Bronchial lymph node (tissue), 1 donor: ENCODE measurements around the genes EXTL1, SLC30A2, PDIK1L, C1orf232 and ZNF683.

- PRO-cap: no peak
These were observed 744 bp upstream of the PAQR7 start for GRCh38 chr1:25876337-25876567.

DNA sequence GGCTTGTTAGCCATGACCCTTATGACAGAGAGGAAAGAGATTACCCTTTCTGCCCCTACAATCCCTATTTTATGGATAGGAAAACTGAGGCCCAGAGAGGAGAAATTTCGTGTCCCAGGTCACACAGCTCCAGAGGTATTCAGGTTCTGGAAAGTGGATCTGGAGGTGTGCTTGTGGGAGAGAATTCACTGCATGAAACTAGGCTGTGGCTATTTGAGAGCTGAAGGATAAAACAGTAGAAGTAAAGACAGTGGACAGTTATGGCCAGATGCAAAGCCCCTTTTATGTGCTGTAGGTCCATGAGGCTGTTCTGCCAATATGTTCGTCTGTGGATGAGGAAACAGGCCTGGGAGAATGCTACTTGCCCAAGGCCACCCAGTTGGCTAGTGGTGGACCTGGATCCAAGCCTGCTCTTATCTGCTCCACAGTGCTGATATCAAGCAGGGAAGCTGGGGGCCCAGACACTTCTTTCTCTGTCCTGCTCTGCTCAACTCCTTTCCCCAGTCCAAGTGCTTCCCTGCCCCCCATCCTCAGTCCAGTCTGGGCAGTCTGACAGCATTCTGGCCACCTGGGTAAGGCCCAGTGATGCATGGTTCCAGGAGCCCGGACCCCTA, 4.0 kb upstream of the PAQR7 start:
- PRO-cap: no peak

- PRO-cap: unidirectional peak, plus-strand start at chr1:26021779
These were observed at the start of gene EXTL1 for GRCh38 chr1:26021364-26022477. EXTL1 (plus strand) TSS chr1:26021775.

DNA sequence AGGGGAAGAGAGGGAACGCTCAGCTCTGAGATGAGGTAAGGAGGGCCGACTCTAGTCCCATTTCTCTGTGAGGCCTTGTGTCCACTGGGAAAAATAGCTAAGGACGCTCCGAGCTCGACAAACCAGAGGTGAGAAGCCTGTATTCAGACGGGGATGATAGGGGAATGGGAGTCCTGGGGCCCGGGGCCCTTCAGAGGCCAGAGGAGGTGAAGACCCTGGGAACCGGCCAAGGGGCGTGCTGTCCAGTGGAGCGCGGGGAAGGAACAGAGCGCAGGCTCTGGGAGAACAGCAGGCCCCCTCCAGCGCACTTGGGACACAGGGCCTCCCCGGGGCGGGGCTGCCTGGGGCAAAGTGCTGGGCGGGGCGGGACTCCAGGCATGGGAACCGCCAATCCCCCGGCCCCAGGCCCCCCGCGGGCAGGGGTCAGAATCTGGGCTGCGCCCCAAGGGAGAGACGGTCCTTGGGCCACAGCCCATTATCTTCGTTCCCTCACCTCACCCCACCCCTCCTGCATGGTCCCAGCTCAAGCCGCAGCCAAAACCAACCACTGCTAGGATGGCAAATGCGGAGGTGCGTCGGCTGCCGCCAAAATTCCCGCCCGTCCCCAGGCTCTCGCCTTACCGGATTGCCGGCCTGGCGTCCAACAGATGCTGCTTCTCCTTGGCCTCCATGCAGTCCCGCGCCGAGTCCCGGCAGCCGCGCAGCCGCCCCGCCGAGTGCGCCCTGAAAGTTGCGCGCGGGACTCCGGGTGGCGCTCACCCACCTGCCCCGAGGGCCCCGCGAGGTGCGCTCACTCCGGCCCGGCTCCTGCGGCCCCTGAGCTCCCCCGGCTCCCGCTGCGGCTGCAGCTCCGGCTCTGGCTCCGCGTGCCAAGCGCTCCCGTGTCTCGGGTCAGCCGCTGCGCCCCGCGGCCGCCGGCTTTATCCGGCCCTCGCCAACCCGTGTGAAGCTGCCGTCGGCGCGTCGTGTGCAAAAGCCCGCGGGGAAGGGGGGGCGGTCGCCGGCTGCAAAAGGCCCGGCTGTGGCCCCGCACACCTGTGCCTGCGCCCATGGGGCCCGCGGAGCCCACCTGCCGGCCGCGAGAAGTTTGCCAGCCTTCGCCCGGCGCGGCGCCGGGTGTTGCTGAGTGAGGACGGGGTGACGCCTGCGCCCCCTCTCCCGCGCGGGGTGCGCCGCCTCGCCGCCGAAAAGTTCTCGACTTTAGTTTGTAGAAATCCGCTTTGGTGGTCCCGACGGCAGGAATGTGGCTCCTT, at the start of gene SLC30A2:
Gene SLC30A2, minus strand, starts transcription at position 893 of the 1,253 bp plus-strand sequence.
- PRO-cap: no peak

DNA sequence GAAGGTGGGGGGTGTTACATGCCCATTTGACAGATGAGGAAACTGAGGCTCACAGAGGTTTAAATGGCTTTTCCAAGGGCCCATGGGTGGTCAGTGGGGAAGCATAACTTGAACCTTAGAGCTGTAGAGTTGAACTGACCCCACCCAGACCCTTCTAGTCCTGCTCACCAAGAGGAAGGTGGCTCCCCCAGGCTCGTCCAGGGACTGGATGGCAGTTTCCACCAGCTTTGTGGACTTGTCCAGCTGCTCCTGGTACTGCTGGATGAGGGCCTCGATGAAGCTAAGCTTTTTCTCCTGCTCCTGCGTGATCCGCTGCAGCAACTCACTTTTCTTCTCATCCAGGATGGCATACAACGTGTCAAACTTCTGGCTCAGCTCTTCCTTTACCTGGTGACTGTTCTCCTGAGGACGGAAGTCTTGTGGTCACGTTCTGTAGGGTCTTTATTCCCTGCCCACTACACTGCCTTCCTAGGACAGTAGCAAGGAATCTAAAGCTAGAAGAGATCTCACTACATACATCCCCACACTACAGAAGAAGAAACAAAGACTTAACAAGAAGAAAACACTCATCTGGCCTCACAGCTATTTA, 9.1 kb downstream of the TRIM63 start:
- PRO-cap: no peak

DNA sequence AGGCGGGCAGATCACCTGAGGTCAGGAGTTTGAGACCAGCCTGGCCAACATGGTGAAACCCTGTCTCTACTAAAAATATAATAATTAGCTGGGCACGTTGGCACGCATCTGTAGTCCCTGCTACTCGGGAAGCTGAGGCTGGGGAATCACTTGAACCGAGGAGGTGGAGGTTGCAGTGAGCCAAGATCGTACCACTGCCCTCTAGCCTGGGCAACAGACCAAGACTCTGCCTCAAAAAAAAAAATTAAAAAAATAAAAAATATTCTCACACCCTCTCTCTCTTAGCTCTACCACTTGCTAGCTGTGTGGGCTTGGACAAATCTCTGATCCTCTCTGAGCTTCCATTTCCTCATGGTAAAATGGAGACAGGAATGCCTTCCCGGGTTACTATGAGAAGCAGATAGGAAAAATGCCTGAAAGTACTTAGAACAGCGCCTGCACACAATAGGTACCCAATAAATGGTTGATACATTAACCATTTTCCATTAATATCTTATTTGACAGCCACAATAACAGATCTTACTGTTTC, 3.2 kb downstream of the TRIM63 start:
- PRO-cap: no peak

DNA sequence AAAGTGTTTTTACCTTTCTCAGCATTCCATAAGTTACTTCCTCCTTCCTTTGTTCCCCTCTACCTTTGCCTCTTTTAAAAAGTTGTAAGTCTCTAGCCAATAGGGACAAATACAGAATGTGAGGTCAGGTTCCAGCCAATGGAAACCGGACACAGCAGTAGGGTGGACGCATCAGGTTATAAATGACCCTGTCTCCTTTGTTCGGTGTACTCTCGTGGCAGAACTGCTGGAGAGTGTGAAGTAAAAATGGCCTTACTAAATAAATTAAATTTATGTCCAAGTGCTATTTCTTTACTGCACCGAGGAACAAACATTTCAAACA, 18.1 kb upstream of the PDIK1L start:
- PRO-cap: no peak

- PRO-cap: bidirectional peak, plus-strand start at chr1:26111673, minus-strand start at chr1:26111669; bidirectional peak, plus-strand start at chr1:26111828, minus-strand start at chr1:26111719
These were observed at the start of gene PDIK1L for GRCh38 chr1:26111476-26111969. PDIK1L (plus strand) TSS chr1:26111824.

DNA sequence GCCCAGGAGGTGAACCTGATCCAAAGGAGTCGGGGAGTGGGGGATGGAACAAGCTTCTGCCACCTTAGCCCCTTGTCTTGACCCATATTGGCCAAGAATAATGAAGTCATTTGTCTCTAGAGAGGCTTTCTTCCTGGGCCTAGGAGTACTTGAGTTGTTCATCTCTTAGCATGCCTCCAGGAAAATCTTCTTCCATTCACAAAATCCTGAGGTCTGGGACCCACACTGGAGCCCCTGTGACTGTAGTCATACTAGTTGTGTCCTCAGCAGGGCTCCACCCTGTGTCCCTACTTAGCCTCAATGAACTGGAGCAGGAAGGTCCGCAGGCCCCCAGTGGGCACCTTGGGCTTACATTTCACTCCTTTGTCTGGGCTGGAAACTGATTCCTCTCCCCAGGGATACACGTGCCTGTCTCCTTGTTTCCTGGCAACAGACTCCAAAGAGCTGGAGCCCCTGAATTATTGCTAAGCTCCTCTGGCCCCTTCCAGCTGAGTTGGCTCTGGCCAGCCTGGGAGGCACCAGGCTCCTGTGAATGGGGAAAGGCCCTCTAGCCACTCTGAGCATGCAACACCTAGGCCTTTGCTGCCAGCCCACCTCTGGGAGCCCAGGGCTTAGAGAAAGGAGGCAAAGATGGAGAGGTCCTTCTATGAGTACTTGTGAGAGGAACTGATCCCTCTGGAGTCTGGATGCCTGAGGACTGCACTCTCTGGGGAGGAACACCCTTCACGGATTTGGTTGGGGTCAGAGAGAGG, at the start of gene C1orf232:
Gene C1orf232, minus strand, starts transcription at position 307 of the 752 bp plus-strand sequence.
- PRO-cap: no peak

DNA sequence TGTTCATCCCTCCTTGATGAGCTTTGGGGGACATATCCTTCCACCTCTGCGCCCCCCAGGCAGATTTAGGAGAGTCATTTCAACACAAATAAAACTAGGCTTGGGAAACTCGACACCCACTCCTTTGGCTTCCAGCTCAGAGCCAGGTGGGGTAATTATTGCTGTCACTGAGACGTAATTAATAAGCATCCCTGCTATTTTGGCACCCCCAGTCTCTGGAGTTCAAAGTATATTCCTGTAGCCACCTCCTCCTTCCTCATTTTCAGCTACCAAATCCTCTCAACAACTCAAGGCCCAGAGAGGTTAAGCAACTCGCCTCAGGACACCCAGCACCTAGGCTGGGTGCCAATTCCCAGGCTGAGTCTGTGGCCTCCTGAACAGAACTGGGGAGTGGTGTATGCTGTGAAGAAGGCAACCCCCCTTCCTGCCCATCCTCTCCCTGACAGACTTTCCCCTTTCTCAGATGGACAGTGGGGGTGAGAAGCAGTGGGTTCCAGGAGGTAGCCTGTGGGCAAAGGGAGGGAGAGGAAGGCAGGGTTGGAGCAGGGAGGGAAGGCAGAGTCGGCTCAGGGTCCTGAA, 482 bp downstream of the CRYBG2 start:
- PRO-cap: no peak

DNA sequence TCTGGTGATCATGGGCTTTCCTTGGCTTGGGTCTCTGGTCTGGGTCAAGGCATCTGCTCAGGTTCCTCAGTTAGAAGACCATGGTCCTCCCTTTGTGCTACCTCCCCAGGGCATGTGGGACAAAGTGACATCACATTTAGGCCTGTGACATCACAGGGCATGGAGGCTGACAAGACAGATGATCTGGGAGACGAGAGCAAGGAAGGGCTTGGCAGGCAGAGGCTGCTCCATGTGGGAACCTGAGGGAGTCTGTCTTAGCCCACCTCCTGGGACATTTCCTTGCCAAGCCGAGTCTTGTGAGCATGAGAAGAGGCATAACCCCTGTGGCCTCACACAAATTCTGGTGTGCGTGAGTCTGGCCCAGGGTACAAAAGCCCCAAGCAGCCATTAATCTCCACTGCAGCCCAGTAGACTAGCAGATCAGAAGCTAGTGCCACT, at the start of gene ZNF683:
Gene ZNF683, minus strand, starts transcription at position 82 of the 438 bp plus-strand sequence.
- PRO-cap: no peak

GRCh38 chr1:26411042-26411624, 516 bp downstream of the LIN28A start:
- PRO-cap: no peak

- PRO-cap: no peak
These were observed 5.7 kb downstream of the HMGN2 start for GRCh38 chr1:26477842-26478470.

GRCh38 chr1:26537741-26538549, 8.4 kb downstream of the RPS6KA1 start:
- PRO-cap: unidirectional peak, plus-strand start at chr1:26538327

- PRO-cap: no peak
These were observed 31.8 kb downstream of the RPS6KA1 start for GRCh38 chr1:26561234-26561961.

DNA sequence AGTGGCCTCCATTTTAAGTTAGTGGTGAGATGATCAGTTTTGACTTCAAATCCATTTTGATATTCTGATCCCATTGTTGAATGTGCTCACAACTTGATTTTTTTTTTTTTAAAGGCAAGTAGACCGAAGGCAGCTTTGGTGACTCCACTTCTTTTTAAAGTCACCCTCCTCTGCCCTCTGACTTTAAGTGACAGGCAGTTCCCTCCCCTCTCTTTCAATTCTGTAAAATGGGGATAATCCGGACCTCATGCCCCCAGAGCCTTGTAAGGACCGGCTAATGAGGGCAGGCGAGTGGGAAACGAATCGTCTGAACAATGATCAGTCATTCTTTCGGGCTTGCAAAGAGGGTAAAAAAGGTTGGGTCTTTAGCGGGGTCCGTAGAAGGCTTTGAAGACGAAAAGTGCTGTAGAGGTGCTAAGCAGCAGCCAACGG, 885 bp upstream of the ARID1A start:
- PRO-cap: no peak

DNA sequence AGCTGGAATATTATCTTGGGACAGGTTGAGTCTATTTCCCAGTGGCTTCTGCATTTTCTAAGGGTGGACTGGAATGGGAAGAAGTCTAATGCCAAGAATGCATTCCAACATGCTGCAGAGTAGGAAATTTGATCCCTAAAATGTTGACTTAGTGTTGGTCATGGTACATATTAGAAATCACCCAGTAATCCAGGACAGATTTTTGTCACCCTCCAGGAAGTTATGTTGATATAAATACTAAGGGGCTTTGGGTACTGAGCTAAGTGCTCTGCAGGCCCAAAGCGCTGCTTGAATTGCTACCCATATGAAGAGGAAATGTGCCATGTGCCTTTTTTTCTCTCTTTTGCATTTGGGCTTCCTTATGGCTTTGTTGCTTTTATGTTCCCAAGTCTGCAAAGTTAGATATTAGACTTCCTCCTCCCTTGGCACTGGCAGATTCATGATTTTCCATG, 10.0 kb downstream of the ARID1A start:
- PRO-cap: no peak

GRCh38 chr1:26722773-26724158, 27.5 kb downstream of the ARID1A start:
- PRO-cap: no peak

GRCh38 chr1:26766014-26766706, 21.6 kb upstream of the PIGV start:
- PRO-cap: no peak

DNA sequence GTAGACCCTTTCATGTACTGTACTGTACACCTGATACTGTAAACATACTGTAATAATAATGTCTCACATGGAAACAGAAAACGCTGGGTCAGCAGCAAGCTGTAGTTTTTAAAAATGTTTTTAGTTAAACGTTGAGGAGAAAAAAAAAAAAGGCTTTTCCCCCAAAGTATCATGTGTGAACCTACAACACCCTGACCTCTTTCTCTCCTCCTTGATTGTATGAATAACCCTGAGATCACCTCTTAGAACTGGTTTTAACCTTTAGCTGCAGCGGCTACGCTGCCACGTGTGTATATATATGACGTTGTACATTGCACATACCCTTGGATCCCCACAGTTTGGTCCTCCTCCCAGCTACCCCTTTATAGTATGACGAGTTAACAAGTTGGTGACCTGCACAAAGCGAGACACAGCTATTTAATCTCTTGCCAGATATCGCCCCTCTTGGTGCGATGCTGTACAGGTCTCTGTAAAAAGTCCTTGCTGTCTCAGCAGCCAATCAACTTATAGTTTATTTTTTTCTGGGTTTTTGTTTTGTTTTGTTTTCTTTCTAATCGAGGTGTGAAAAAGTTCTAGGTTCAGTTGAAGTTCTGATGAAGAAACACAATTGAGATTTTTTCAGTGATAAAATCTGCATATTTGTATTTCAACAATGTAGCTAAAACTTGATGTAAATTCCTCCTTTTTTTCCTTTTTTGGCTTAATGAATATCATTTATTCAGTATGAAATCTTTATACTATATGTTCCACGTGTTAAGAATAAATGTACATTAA, 6.2 kb upstream of the PIGV start:
- PRO-cap: no peak